Metastatic Liver Carcinoma in the Lung (tissue), 2 donors: ENCODE results near the genes TSPY8, TSPY9, VCY1B, KDM5D and RBMY1B.

- PRO-cap, 2 experiments: no peak in any of the 2 experiments
Observed at GRCh38 chrY:5311242-5311441, 311.0 kb downstream of the PCDH11Y start.

- PRO-cap, 2 experiments: no peak in any of the 2 experiments
Observed at GRCh38 chrY:7283981-7284313, 372.4 kb upstream of the AMELY start.

DNA sequence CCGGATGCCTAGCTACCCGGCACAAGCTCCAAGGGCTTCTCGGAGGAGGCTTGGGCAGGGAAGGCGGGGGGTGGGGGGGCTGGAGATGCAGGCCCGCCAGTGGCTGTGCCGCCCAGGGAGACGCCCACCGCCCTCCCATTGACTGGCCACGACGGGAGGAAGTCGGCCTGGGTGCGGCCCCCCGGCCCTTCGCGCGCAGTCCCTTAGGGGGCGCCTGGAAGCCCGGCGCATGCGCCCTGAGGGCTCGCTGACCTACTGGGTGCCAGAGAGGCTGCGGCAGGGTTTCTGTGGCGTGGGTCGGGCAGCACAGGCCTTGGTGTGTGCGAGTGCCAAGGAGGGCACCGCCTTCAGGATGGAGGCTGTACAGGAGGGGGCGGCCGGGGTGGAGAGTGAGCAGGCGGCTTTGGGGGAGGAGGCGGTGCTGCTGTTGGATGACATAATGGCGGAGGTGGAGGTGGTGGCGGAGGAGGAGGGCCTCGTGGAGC, at the start of gene TSPY8:
TSS of gene TSPY8 (plus strand) at position 184 of the 485 bp plus-strand sequence.
- PRO-cap, 2 experiments: no peak in any of the 2 experiments

DNA sequence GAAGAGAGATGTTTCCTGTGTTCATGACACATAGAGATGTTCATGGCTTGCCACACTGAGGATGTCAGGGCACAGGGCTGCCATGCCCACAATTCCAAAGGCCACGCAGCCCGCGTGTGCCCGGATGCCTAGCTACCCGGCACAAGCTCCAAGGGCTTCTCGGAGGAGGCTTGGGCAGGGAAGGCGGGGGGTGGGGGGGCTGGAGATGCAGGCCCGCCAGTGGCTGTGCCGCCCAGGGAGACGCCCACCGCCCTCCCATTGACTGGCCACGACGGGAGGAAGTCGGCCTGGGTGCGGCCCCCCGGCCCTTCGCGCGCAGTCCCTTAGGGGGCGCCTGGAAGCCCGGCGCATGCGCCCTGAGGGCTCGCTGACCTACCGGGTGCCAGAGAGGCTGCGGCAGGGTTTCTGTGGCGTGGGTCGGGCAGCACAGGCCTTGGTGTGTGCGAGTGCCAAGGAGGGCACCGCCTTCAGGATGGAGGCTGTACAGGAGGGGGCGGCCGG, at the start of gene TSPY9:
TSS of gene TSPY9 (plus strand) at position 304 of the 501 bp plus-strand sequence.
- PRO-cap, 2 experiments: no peak in any of the 2 experiments

- PRO-cap, 2 experiments: no peak in any of the 2 experiments
Observed at GRCh38 chrY:10198273-10198946, 670.7 kb downstream of the TSPY10 start.

GRCh38 chrY:10832477-10832764, 1304.7 kb downstream of the TSPY10 start:
- PRO-cap, 2 experiments: no peak in any of the 2 experiments

DNA sequence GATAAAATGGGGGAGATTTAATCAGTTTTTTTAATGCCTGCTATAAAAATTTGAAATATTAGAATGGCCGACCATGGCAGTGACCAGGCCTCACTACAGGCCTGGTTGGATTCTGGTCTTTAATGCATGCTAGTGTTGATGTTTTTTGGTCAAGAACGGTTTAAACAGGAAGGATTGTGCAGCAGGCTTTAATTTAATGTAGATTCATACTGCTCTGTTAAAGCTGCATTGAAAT, 14.2 kb downstream of the DDX3Y start:
- PRO-cap, 2 experiments: no peak in any of the 2 experiments

DNA sequence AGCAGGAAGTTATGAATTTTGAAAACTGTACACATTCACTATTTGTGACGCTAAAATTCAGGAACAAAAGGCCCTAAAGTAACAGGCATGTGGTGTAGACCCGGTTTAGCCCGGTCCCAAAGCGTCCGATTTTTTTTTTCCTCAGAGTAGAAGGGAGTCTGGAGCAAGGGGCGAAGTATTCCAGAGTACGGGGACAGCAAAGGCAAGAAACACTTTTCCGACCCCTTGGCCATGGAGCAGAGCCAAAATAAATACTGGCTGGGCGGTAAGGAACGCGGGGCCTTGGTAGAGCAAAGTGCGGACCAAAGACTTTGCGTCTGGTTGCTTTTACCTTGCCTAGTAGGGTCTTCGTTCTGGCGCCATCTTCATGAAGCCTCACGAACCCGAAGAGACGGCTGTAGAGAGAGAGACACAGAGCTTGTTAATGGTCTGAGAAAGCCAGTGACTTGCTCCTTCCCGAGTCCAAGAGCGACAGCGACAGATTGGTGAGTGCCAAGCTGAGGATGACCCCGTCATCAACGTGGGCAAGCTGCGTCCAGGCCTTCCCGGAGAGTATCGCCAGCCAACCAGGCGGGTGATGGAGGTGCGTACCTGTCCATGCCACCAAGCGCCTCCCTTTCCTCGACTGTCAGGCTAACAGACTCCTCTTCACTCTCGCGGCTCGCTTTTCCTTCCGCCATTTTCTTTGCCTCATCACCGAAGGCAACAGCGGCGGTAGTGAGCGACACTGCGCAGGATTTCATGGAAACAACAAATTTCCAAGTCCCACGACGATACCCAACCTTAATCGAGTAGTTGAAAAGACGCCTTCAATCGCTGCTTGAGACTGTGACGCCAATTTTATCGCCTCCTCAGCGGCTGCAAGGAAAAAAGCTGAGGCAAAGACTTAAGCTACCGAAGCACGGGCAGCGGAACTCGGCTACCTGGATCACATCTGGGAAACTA, 638 bp downstream of the UTY start:
- PRO-cap, 2 experiments: no peak in any of the 2 experiments

GRCh38 chrY:14055975-14056521, at the start of gene VCY1B:
Gene VCY1B (plus strand): TSS chrY:14056227.
- PRO-cap, 2 experiments: no peak in any of the 2 experiments

DNA sequence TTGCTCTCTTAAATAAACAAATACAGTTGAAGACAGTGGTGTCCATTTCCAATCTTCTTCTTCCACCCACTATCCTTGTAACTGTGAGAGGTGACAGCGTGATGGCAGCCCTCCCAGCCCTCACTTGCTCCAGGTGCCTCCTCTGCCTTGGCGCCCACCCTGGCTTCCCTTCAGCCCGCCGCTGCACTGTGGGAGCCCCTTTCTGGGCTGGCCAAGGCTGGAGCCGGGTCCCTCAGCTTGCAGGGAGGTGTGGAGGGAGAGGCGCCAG, 215.4 kb upstream of the NLGN4Y start:
- PRO-cap, 2 experiments: no peak in any of the 2 experiments

- PRO-cap, 2 experiments: no peak in any of the 2 experiments
Observed at GRCh38 chrY:14522217-14522989, 1.9 kb upstream of the NLGN4Y start.

- PRO-cap, 2 experiments: no peak in any of the 2 experiments
Observed at GRCh38 chrY:15455784-15456527, 931.6 kb downstream of the NLGN4Y start.

GRCh38 chrY:19502598-19503404, 241.7 kb downstream of the KDM5D start:
- PRO-cap, 2 experiments: no peak in any of the 2 experiments

DNA sequence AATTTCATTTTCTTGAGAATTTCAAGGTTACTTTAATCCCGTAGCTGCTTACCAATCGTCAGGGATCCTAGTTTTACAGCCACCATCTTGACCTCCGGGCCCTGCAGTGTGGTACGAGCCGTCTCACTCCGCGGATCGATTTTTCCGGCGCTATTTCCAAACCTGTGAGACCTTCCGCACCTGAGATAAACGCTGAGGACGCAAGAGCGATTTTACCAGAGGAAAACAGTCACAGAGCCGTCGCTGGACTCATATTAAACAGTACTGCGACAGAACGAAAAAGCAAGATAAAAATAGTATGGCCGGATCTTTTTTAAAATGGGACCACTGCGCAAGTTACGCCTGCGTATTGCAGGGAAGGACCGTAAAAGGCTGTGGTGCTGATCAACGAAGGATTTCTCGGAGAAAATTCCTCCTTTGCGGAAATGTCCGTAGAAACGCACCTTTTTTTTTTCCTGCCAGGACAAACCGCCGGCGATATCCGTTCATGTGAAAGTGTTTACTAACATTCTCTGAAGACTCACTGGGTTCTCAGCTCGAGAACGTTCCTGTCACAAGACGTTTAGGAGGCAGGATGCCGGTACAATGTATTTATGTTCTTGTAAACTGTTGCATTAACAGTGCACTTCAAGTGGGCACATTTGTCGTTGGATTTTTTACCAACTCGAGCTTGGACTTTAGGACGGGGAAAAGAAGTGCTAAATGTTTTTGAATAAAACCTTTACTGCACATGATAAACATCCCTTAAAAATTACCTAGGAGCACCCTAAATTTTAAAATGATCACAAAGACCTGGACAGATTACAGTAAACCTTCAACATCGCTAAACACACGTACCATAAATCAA, at the start of gene KDM5D:
TSS of gene KDM5D (minus strand) at position 108 of the 847 bp plus-strand sequence.
- PRO-cap, 2 experiments: no peak in any of the 2 experiments

DNA sequence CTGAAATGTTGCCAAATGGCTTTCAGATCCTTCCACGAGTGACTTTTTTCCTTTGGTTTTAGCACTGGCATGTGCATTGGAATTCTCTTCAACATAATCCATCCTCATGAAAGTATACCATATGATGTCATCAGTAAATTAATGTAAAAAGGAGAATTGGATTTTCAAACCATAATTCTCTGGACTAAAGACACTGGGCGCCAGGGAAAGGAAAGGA, 139.3 kb upstream of the RBMY1B start:
- PRO-cap, 2 experiments: no peak in any of the 2 experiments

- PRO-cap, 2 experiments: no peak in any of the 2 experiments
Observed at GRCh38 chrY:21511112-21511436, at the start of gene RBMY1B. Gene RBMY1B (plus strand): TSS chrY:21511338.